ENCODE data around the genes CERKL and ITGAV.

DNA sequence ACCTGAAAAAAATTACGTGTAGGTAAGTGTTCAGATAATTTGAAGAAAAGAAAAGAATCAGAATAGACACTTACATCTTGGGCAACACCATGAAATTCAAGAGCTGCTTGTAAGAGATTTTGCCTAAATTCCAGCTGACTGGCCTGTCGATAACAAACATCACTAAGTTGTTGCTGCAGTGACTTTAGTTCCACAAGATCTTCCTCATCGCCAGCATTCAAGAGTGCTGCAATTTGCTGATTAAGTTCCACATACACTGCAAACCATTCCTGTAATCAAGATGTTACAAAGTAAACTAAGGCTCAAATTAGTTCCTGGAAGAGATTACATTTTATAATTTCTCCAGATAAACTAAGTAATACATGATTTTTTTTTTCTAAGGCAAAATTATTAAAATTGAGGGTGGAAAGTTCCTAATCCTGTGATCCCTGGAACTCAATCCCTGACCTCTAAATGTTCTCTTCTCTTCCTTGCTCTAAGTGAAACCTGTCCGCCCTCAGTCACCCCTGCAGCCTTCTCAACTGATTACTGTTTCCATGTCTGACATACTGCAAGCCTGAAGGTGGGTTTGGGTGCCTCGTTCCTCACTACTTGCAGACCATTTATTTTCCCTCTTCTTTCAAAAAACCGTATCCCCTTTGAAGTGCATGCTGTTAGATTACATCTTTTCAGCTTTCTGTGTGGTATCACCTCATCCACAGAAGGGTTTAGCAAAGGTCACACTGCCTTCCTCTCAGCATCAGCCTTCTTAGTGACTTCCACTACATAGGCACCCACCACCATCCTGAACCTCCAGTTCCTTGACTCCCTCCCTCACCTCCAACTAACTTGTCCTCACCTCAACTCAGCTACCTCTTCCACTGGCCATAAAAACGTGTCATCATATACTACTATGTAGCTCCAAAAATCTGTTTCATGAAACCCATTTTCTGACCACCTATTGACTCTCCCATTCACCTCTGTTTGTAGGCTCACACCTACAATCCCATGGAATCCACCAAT lies 74.7 kb upstream of the CCDC141 start:
- PRO-cap: no peak

DNA sequence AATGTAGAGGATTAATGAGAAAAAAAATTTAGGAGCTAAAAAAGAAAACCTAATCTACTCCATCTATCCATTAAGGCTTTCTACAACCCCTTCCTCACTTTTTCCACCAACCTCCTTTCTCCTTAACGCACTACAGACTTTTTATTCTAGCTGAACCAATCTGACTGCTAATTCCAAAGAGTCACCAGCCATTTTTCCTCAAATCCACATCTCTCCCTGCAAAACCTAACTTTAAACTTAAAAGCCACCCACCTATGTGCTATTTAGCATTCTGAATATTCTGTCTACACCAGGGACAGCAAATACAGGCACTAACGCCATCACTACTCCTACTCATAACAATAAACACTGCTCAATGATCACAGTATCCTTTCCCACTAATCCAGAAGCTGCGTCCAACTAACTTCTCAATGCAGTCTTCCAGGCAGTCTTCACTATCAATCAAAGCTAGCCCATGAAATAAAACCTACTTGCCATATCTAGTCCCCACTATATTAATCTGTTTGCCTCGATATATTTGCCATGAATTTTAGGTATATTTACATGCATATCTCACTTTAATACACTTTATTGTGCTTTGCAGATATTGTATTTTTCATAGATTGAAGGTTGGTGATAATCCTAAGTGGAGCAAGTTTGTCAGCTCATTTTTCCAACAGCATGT lies 10.3 kb downstream of the SESTD1 start:
- PRO-cap: no peak

DNA sequence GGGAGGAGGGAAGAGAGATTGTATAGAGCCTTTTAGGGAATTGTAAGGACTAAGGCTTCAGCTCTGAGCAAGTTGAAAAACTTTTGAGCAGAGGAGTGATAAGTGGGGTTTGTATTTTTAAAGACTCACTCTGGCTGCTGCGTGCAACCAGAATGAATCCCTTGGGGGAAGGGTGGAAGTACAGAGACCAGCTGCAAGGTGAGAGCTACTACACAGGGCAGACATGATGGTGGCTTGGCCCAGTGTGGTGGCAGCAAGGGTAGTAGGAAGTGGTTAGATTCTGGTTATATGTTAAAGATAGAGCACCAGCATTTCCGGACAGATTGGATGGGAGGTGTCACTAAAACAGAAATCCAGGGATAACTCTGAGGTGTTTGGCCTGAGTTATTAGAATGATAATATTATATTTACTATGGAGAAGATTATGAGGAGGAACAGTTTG lies 10.1 kb upstream of the SESTD1 start:
- PRO-cap: no peak

GRCh38 chr2:179594305-179594576 lies 267.2 kb downstream of the ZNF385B start:
- PRO-cap: no peak

DNA sequence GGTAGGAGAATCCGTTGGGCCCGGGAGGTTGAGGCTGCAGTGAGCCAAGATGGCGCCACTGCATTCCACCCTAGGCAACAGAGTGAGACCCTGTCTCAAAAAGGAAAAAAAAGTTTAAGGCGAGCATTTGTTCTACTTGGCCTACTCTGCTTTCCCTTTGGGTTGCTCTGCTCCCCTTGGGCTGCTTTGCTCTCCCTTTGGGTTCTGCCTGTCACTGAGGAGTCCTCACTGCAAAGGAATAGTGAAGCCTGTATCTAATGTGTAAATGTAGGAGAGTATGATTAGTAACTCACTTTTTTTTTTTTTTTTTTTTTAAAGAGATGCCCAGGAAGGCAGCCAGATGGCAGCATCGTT lies 118.2 kb upstream of the CWC22 start:
- PRO-cap: unidirectional peak, minus-strand start at position 199 of the sequence

DNA sequence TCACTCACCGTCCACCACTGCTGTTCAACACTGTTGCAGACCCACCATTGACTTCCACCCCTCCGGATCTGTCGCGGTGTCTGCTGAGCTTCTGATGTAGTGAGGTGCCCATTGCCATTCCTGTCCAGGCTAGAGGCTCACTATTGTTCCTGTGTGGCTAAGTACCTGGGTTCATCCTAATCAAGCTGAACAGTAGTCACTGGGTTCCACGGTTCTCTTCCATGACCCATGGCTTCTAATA lies 231.7 kb upstream of the CWC22 start:
- PRO-cap: unidirectional peak, plus-strand start at position 69 of the sequence

DNA sequence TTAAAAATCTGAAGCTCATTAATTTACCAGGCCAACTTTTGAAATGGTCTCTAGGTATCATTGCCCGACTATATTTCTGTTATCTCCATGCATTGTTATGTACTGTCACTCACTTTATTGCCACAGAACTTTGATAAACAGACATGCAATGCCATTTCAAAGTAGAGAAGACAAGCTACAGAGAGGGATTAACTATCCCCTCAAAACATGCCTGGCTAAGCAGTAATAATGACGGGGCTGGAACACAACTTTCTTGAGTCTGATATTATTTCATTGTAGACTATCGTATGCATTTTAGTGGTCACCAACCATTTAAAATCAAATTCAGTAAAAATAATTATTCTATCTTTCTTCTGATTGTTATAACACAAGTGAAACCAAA lies 147.5 kb upstream of the ITGA4 start:
- PRO-cap: no peak

DNA sequence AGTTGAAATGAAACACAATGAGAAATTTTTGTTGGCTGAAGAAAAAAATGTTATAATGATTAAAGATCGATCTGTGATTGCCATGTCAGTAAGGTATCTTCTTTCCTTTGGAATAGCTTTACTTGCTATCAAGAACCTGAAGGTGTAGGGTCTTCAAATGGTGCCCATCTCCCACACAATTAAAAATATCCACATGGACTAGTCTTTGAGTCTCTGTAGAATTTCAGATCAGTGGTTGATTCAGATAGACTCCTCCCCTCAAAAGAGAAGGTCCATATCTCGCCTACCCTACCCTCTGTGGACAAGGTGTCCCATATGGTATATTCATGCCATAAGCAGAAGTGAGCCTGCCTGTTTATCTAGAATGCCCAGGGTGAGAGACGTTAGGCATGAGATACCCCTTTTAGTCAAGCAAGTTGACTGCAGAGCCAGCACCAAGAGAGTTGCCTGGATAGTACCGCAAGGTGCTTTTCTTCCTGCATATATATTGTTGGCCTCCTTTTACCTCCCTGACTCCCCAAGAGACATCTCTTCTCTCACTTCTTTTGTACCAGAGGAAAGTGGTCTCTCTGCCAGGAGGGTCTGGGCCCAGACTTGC lies 3.8 kb downstream of the ITGA4 start:
- PRO-cap: bidirectional peak, plus-strand start at position 362 of the sequence, minus-strand start at position 181 of the sequence

DNA sequence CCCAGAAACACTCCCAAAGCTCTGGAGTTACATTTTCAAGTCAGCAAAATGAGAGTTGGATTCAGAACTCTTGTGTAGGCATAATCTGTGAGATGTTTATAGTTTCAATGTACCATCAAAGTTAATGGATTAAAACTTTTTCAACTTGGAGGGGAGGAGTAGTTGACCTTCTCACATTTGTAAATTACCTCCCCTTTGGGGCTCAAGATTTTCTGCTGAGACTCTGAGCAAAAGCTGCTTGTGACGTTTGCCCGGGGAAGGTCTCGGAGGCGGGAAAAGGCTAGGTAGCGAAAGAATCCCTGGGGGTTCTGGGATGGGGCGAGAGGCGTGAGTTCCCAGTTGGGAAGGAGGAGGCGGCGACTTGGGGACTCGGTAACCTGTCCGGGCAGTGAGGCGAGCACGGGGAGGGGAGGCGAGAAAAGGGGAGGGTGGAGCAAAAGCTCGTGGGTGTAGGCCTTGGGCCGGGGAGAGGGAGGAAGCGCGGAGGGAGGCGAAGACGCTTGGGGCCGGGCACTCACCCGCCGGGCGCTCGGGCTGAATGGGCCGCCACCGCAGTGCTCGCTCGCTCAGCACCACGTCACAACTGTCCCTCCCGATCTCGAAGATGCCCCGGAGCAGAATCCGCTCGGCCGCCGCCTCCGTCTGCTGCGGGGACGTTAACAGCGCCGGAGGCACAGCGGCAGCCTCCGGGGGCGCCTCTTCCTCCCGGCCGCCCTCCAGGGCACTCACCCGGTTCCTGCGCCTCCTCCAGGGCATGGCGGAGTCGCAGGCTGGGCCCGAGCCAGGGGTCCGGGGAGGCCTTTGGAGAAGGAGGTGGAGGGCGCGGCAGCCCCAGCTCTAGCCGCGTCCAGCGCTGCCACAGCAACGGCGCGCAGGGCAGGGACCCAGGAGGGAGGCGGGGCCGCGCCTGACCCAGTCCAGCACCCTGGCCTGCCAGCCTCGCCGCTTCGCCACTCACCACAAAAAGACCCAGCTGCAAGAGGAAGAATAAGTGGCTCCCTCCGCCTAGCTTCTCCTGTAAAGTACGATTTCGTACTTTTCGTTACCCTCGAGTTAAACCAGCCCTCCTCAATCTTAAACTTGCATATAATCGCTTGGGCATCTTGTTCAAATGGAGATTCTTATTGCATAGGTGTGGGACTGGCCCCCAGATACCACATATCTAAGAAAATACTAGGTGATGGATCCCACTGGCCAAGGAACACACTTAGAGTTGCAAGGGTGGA lies at the start of gene CERKL:
Gene CERKL (minus strand): TSS at position 855 of the 1,226 bp plus-strand sequence.
- PRO-cap: bidirectional peak, plus-strand start at position 493 of the sequence, minus-strand start at position 249 of the sequence

DNA sequence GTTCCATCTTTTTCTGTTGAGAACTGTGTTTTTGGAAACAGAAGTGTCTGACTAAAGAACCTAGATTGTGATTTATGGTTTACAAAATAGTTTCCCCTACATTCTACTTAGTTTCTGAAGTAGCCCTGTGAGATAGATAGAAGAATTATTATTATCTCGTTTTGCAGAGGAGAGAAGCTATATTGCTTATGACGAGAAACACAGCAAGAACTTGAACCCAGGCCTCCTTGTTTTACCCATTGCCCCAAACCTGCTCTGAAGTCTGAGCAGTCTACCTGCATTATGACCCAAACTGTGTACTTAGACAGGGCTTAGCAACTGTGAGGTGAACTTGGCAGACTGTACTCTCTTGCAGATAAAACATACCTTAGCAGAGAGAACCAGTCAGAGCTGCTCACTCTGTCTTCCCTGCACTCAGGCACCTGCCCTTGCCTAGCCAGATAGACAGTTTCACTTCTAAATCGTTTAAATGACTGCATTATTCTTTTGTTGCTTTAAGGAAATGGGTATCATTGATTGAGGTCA lies 20.2 kb downstream of the ITPRID2 start:
- PRO-cap: no peak

GRCh38 chr2:182416783-182417383 lies 10.0 kb downstream of the PDE1A start:
- PRO-cap: no peak

DNA sequence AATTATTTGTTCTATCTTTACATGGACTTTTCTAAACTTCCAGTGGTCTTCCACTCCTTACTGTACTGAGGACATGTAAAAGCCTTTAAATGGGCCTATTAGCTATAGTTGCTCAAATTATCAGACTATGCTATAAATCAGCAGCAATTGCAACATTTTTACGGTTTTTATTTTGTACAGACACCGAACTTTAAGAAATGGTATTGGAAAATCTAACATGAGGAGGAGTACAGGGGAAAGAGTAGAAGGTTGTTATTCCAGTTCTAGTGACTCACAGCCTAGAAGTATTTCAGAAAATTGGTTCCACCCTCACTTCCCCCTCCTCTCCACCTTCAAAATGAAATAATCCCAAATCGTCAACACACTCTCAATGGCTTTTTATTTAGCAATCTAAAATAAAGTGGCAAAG lies 1.2 kb downstream of the NCKAP1 start:
- PRO-cap: no peak

GRCh38 chr2:183056816-183057388 lies 18.6 kb upstream of the NCKAP1 start:
- PRO-cap: no peak

DNA sequence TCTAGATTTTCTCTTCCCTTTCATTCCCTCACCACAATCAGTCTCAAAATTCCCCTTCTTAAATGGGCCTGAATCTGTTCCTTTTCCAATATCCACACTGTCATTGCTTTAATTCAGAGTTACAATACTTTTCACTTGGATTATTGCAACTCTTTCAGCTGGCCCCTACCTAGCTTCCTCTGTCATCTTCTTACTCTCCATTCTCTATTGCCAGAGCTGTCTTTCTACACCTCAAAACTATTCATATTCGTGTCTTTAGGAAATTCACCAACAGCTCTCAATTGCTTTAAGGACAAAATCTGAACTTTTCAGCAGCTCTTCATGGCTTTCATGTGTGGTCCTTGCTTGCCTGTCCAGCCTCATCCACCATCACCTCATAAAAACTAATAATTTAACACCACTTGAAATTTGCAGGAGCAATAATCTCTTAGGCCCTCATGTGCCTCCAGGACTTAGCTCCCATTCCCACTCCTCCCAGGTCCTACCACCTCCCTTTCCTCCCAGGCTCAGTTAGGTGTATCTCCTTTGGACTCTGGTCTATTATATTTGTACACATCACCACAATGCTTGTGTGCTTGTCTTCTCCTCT lies 182.2 kb upstream of the ZC3H15 start:
- PRO-cap: no peak

GRCh38 chr2:186589585-186590669 lies at the start of gene ITGAV:
TSS of gene ITGAV (plus strand) at chr2:186590056.
- PRO-cap: bidirectional peak, plus-strand start at chr2:186590069, minus-strand start at chr2:186589890; bidirectional peak, plus-strand start at chr2:186590330, minus-strand start at chr2:186590270; bidirectional peak, plus-strand start at chr2:186590598, minus-strand start at chr2:186590545

DNA sequence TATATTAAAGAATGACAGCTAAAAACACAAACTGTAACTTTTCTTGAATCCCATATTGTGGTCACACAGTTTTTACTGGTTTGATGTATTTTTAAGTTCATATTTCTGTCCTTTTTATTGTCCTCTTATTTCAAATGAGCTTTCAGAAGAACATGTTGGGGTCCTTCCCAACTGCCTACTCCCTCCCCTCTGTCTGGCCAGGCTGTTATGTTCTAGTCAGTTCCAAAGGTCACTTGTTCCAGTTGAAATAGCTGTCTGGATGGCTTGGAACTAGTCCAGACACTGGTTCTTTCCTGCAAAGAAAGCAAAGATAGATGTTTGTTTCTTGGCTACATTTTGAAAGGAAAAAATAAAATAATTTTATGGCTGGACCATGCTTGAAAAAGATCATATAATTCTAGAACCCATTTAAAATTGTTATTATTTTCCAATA lies 306.9 kb downstream of the GULP1 start:
- PRO-cap: unidirectional peak, minus-strand start at position 181 of the sequence

GRCh38 chr2:188971281-188971766 lies 2.8 kb upstream of the COL3A1 start:
- PRO-cap: unidirectional peak, minus-strand start at chr2:188971564

- PRO-cap: bidirectional peak, plus-strand start at chr2:188978481, minus-strand start at chr2:188978473
Measured at GRCh38 chr2:188978019-188979195, 4.2 kb downstream of the COL3A1 start.

GRCh38 chr2:188986881-188987249 lies 12.7 kb downstream of the COL3A1 start:
- PRO-cap: no peak

GRCh38 chr2:189010125-189010538 lies 36.0 kb downstream of the COL3A1 start:
- PRO-cap: no peak